ENCODE results near the genes AHR, SNX13, ITGB8, SP4 and STEAP1B.

DNA sequence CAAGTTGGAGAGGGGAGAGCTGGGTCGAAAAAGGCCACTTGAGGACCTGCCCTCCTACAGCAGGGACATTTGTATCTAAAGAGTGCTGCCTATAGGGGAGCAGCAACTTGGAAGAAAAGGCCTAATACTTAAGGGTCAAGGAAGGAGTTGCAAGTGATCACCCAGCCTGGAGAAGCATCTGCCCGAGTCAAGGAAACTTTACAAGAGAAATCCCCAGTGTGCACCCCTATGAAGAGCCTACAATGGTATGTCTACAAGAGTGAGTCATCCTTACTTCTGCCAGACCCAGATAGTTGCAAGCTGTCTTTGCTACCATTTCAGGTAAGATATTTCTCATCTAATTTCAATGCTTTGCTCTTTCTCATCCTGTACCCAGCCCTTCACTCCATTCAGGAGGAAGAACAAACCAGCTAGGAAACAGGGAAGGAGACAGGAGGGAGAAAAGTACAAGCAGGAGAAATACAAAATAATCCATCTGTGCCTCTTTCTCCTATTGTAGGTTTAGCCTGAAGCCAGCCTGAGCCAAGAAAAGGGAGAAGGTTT, 34.4 kb upstream of the AGR3 start:
- PRO-cap, 4 experiments: no peak in any of the 4 experiments
- RAMPAGE, long total RNA, 4 experiments: no peak in any of the 4 experiments

GRCh38 chr7:17085319-17085682, 203.5 kb upstream of the AGR3 start:
- PRO-cap, 4 experiments: no peak in any of the 4 experiments
- RAMPAGE, long total RNA, 4 experiments: no peak in any of the 4 experiments

DNA sequence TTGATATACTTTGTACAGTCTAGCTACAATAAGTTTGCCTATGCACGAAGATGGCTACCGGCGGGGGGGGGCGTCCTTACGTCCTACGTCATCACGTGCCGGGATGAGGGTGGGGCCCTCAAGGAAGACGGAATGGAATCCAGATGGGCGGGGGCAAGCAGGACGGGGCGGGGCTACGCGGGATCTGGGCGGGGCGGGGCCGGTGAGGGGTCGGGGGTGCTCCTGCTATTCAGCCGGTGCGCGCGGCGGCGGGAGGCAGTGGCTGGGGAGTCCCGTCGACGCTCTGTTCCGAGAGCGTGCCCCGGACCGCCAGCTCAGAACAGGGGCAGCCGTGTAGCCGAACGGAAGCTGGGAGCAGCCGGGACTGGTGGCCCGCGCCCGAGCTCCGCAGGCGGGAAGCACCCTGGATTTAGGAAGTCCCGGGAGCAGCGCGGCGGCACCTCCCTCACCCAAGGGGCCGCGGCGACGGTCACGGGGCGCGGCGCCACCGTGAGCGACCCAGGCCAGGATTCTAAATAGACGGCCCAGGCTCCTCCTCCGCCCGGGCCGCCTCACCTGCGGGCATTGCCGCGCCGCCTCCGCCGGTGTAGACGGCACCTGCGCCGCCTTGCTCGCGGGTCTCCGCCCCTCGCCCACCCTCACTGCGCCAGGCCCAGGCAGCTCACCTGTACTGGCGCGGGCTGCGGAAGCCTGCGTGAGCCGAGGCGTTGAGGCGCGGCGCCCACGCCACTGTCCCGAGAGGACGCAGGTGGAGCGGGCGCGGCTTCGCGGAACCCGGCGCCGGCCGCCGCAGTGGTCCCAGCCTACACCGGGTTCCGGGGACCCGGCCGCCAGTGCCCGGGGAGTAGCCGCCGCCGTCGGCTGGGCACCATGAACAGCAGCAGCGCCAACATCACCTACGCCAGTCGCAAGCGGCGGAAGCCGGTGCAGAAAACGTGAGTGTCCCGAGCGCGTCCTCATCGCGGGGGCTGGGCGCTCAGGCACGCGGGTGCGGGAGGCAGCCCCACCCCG, at the start of gene AHR:
AHR (plus strand) TSS at position 258 of the 1,011 bp plus-strand sequence.
- PRO-cap, 4 experiments: peak in 4 of 4 experiments; most common plus-strand start position 258 of the sequence (in 4); most common minus-strand start position 872 of the sequence (in 2)
- RAMPAGE, long total RNA, 4 experiments: start-site peak on the plus strand in 2 of 4 experiments, centred at positions 272 to 277 of the sequence, 387 to 429 reads per replicate

- PRO-cap, 4 experiments: no peak in any of the 4 experiments
- RAMPAGE, long total RNA, 4 experiments: no peak in any of the 4 experiments
These were observed 6.9 kb downstream of the AHR start for GRCh38 chr7:17305420-17305746.

DNA sequence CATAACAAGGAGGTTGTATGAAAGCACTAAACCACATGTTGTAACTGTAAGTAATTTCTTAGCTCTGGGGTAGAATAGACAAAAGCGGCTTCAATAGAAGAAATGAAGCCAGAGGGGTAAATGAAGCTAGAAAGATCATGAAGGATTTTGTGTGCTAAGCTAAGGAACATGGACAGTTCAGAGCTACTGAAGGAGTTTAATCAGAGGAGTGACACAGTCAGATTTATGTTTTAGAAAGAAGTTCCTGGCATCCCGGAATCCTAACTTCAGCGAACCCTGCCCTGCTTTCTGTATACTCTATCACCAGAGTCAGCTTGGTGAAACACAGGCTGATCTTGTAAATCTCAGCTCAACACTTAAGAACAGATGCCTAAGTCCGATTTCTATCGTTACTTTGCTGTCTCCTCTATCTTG, 9.0 kb downstream of the AHR start:
- PRO-cap, 4 experiments: peak in 1 of 4 experiments; most common plus-strand start position 306 of the sequence (in 1)
- RAMPAGE, long total RNA, 4 experiments: no peak in any of the 4 experiments

DNA sequence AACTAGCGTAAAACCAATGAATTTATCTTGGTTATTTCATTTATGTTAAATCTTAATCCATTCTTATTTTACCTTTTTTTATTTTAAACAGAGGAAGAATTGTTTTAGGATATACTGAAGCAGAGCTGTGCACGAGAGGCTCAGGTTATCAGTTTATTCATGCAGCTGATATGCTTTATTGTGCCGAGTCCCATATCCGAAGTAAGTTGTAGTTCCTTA, 36.3 kb downstream of the AHR start:
- PRO-cap, 4 experiments: no peak in any of the 4 experiments
- RAMPAGE, long total RNA, 4 experiments: start-site peak on the plus strand in 1 of 4 experiments, centred at position 152 of the sequence, 50 reads per replicate

DNA sequence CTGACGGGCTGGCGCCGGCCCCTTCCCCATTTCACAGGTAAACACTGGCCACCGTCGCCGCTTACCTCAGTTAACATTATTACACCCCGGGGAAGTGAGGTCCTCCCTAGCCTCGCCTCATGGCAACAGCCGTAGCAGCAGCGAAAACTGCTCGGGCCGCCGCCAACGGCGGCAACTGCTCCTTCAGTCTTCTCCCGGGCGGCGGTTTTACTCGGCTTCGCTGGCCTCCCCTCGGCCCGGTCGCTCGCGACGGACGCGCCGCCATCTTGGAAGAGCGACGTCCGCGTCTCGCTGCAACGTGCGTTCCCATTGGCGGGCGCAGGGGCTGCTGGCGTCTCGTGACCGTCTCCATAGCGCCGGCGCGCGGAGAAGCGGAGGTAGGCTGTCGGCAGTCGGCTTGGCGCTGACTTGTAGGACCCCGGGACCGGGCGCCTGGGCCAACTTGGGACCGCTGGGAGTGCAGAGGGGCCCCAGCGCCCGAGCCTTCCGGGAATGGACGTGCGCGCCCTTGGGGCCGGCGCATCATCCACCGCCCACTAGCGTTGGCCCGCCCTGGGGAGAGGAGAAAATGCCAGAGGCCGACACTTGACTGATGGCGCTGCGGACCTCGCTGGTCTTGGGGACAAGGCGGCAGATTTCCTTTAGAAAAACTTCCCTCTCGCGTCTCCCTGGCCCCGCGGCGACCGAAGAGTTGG, at the start of gene SNX13:
SNX13 (minus strand) TSS at position 276 of the 695 bp plus-strand sequence.
- PRO-cap, 4 experiments: peak in 4 of 4 experiments; most common plus-strand start position 356 of the sequence (in 2); most common minus-strand start position 241 of the sequence (in 3)
- RAMPAGE, long total RNA, 4 experiments: start-site peak on the plus strand in 3 of 4 experiments, centred at positions 360 to 369 of the sequence, 11 to 15 reads per replicate; start-site peak on the minus strand in 4 of 4 experiments, centred at positions 233 to 266 of the sequence, 121 to 456 reads per replicate

DNA sequence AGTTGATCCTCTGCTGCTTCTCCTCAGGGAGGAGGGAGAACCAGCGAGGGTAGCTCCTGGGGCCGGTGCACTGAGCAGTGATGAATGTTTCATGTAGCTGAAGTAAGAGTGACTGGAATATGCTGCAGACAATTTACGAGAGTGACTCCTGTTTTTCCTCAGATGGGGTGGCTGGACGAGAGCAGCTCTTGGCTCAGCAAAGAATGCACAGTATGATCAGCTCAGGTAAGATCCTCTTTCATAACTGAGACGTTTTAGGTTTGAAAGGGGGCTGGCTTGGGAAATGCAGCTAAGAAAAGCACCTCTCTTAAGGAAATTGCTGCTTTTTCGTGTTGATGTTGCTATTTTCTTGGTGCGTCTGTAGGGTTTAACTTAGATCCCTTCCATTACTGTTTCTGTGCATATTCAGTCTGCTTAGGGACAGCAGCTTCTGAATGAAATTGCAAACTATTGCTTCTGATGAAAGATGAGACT, 588 bp downstream of the HDAC9 start:
- PRO-cap, 4 experiments: no peak in any of the 4 experiments
- RAMPAGE, long total RNA, 4 experiments: no peak in any of the 4 experiments

DNA sequence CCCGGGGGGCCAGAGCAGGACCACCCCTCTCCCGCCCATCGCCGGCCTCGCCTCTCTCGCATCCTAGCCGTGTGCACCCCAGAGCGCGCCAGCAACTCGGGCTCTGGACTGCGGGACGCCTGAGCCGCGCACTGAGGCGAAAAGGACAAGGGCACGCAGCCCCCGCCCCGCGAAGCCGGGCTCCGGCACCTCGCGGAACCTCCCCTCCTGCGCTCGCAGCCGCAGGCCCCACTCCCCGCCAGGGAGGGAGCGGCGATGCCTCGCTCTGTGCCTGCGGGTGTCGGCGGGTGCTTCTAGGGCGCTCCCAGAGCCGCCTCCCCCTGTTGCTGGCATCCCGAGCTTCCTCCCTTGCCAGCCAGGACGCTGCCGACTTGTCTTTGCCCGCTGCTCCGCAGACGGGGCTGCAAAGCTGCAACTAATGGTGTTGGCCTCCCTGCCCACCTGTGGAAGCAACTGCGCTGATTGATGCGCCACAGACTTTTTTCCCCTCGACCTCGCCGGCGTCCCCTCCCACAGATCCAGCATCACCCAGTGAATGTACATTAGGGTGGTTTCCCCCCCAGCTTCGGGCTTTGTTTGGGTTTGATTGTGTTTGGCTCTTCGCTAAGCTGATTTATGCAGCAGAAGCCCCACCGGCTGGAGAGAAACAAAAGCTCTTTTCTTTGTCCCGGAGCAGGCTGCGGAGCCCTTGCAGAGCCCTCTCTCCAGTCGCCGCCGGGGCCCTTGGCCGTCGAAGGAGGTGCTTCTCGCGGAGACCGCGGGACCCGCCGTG, at the start of gene ITGB8:
ITGB8 (plus strand) TSS at position 81 of the 772 bp plus-strand sequence.
- PRO-cap, 4 experiments: no peak in any of the 4 experiments
- RAMPAGE, long total RNA, 4 experiments: no peak in any of the 4 experiments

- PRO-cap, 4 experiments: peak in 2 of 4 experiments; most common minus-strand start chr7:20801295 (in 2)
- RAMPAGE, long total RNA, 4 experiments: no peak in any of the 4 experiments
These were observed 14.4 kb upstream of the SP8 start for GRCh38 chr7:20801202-20801401.

DNA sequence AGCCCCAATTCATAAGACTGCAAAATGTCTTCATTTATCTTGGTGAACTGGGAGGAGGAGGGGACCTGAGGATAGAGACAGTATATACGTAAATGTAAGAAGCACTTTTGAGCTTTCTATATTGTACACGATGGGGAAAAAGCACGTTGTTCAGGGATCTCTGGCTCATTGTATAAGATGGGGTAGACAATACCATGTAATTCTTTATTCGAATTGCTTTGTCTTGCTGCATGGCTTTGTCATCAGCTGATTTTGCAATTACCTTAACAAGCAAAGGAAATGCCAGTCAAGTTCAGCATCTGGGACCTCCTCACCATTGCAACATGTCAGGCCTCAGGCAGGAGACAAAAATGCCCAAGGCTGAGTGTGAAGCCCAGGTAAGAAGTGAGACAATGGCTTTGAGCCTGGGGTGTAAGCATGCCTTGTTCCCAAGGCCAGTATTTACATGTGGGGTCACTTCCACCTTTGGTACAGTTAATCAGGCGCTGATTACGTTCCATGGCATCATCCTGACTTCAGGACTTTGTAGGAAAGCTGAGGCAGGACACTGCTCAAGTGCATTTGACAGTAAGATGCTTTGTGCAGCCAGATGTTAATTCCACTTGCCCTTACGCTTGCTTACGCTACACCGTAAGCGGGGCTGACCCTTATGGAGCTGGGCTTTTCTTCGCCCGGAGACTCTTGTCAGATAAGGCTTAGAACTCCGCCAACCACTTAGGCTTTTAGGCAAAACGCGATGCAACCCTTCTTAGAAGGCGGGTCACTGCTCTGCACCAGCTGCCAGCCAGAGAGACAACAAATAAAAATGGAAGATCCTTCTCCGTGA, 1.5 kb upstream of the SP4 start:
- PRO-cap, 4 experiments: no peak in any of the 4 experiments
- RAMPAGE, long total RNA, 4 experiments: no peak in any of the 4 experiments

GRCh38 chr7:21427999-21428550, at the start of gene SP4:
Gene SP4, plus strand, starts transcription at chr7:21428083.
- PRO-cap, 4 experiments: peak in 4 of 4 experiments; most common plus-strand start chr7:21428048 (in 4); most common minus-strand start chr7:21428317 (in 1)
- RAMPAGE, long total RNA, 4 experiments: start-site peak on the plus strand in 4 of 4 experiments, at chr7:21428014-21428239 at its widest, 18 to 198 reads per replicate

DNA sequence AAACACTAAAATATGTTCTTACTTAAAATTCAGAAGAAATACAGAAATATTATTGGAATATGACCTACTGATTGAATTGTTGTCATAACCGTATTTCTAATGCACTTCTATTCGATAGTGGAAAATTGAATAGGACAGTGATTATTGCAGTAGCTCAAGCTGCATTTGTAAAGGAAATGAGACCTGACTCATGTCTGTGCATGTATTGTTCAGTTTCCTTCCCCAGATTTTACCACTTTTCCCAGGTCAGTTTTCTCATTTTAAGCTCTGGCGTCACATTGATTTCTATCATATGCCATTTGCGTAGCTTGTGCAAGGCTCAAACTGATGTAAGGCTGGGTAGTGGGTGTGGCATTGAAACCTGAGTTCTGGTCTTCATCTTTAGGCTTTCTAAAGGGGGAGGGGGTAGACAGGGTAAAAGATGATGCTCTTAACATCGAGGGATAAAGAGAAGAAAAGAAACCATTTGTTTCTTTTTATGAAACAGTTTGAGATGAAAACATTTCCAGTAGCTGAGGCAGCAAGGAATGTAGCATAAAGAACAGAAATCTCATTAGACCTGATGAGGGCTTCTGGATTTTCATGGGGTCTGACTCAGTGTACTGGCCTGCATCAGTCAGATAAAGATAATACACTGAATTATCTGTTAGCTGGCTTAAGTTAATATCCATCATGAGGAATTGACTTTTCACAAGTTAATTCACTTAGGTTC, 182.2 kb upstream of the CDCA7L start:
- PRO-cap, 4 experiments: no peak in any of the 4 experiments
- RAMPAGE, long total RNA, 4 experiments: no peak in any of the 4 experiments

GRCh38 chr7:22192995-22194205, 163.6 kb downstream of the RAPGEF5 start:
- PRO-cap, 4 experiments: peak in 2 of 4 experiments; most common minus-strand start chr7:22193450 (in 2)
- RAMPAGE, long total RNA, 4 experiments: no peak in any of the 4 experiments

DNA sequence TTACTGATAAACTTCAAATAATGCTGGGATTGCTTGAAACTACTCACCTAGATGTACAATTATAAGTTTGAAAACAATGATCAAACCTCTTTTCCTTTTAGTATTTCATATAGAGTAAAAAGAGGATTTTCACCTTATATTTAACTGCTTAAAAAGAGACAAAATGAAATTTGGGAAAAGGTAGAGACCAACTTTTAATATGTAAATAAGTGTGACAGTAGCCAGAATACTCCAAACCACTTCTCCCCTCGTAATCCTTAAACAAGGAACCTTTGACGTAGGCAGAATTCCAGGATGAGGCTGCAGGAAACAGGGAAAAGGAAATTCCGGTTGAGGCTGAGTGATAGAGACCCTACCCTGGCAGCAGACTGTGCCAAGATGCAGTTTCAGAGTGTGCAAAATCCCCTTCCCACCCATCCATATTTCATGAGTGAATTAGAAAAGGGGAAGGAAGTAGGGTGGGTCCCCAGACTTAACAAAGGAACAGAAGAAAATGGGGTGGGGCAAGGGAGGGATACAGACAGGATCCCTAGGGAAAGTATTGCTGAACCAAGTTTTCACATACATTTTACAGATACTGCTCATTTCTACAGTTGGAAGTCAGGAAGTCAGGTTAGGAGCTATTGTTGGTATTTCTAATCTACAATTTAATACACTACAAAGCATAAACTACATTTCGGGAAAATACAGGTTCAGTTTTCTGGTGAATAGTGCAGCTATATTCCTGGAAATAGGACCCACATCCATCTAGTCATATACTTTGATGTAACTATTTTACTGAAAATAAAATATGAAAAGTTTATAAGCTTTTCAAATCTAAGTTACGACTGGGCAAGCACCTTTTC, 142.9 kb downstream of the RAPGEF5 start:
- PRO-cap, 4 experiments: peak in 1 of 4 experiments; most common plus-strand start position 383 of the sequence (in 1); most common minus-strand start position 244 of the sequence (in 1)
- RAMPAGE, long total RNA, 4 experiments: no peak in any of the 4 experiments

- PRO-cap, 4 experiments: no peak in any of the 4 experiments
- RAMPAGE, long total RNA, 4 experiments: no peak in any of the 4 experiments
These were observed 69.1 kb downstream of the RAPGEF5 start for GRCh38 chr7:22287921-22288220.

GRCh38 chr7:22355899-22356762, 823 bp downstream of the RAPGEF5 start:
- PRO-cap, 4 experiments: peak in 4 of 4 experiments; most common plus-strand start chr7:22356373 (in 3); most common minus-strand start chr7:22356111 (in 2)
- RAMPAGE, long total RNA, 4 experiments: no peak in any of the 4 experiments

- PRO-cap, 4 experiments: peak in 1 of 4 experiments; most common plus-strand start chr7:22482016 (in 1)
- RAMPAGE, long total RNA, 4 experiments: no peak in any of the 4 experiments
These were observed 18.2 kb downstream of the STEAP1B start for GRCh38 chr7:22481579-22482376.

- PRO-cap, 4 experiments: peak in 2 of 4 experiments; most common plus-strand start chr7:22500290 (in 1); most common minus-strand start chr7:22500188 (in 1)
- RAMPAGE, long total RNA, 4 experiments: start-site peak on the minus strand in 2 of 4 experiments, at chr7:22500161-22500220 at its widest, 45 to 58 reads per replicate
These were observed at the start of gene STEAP1B for GRCh38 chr7:22499805-22500778. Gene STEAP1B, minus strand, starts transcription at chr7:22500188.

DNA sequence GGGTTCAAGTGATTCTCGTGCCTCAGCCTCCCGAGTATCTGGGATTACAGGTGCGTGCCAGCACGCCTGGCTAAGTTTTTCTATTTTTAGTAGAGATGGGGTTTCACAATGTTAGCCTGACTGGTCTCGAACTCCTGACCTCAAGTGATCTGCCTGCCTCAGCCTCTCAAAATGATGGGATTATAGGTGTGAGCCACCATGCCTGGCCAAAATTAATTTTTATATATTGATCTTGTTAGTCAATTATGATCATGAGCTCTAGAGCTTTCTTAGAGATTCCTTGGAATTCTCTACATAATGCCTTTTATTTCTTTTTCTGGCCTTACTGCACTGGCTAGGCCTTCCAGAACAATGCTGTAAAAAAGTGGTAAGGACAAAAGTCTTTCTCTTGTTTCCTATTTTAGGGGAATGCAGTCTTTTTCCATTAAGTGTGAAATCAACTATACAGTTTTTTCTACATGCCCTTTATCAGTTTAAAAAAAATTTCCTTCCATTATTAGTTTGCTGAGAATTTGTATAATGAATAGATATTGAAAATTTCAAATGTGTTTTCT, 13.1 kb upstream of the STEAP1B start:
- PRO-cap, 4 experiments: no peak in any of the 4 experiments
- RAMPAGE, long total RNA, 4 experiments: no peak in any of the 4 experiments

All from spleen (tissue), 7 donors.